GM12891 (cell line): ENCODE measurements around a stretch of chr5.

GRCh38 chr5:172057054-172057835, 50.8 kb upstream of the FBXW11 start:
- RRBS: no CpG with 5 or more reads among the region's 14 CpGs

DNA sequence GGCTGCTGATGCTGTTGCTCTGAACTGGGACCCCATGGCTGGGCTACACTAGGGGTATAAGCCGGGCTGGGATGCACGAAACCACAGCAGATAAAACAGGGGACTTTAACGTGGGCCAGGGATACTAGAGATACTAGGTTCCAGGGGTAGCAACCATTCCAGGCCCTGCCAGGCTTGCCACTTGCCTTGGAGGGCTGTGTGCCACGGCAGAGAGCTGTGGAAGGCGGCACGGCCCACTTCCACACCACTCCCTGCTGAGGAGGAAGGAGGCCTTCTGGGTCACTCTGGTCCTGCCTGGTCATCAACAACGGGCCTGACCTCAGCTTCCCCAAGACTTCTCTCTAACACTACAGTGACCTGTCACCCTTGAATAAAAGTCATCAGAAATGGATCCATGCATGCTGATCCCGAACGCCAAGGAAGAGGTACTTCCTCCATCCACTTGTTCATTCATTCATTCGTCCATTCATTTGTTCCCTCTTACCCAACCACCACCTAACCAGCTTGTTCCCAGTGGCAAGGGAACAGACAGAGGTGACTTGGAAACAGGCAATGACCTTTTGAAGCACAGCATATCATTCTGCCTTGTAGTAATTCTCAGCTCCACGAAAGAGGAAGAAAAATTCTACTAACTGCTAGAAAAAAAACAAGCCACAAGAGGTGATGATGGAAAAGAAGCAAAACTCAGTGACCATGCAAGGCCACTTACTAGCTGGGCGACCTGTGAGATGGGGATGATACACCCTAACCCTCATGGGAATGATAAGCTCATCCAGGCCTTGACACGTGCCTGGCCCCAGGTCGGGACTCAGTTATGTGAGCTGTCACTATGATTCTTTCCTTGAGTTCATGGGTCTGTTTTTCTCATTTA, 58.7 kb downstream of the STK10 start:
- RRBS: no CpG with 5 or more reads among the region's 14 CpGs

DNA sequence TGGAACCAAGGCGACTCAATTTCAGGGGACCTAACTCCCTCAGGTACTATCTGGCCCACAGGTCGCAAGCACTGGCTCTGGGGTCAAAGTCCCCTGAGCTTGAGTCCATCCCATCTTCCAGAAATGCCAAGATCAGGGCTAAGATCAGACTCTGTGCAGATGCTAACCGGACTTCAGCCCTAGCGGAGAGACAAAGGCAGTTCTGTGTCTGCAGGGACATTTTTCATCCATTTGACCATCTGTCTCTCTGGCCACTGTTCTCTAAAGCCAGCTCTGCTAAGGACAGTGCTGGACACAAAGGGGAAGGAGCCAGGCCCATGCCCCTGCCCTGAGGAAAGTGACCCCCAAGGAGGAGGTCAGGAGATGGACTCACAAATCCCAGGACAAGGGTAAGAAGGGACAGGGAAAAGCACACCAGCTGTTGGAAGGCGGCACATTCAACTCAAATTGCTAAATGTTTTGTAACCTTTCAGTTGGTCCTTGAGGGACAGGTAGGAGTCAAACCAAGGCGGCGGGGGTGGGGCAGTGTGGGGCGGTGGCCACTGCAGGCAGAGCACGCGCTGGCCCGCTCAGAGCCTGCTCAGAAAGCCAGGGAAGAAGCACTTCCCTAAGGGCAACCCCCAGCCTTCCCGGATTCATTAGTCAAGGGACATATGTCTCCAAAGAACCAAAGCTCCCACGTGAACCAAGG, 42.9 kb downstream of the STK10 start:
- RRBS: no CpG with 5 or more reads among the region's 13 CpGs

DNA sequence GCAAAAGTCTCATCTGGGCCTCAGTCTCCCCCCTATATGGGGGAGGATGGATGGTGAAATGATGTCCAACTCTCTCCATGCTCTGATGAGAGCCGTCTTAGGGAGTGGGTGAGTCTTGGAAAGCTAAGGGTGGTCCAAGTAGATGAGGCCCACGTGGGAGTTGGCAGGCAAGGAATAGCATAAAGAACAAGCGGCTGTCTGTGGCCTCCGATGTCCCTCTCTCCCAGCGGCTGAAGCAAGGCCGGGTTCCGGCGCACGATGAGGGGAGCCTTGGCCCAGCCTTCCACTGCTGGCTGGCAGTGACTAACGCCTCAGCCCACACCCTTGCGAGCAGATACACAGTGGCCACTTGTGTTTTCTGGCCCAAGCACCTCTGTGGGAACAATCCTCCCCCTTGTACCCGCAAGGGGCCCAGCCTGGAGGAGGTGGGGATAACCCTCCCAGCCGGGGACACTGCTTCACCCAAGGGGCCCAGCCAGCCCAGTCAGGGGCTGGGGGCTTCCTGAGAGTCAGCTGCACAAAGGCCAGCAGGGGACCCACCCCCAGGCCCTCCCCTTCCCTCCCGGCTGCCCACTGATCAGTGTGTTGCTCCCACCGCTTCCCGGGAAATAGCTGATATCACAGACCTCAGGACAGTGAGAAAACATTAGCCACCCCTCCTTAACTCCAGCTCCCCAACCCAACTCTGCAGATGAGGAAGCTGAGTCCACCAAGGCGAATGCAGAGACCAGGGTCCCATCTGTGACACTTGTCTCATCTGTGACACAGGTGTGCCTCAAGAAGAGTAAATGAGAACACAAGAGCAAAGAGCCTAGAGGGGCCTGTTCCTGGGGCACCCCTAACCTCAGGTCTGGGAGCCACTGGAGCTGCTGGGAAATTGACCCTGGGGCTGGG, 23.2 kb downstream of the STK10 start:
- RRBS: 100% methylated on average over 1 of the region's 17 CpGs

- RRBS: 3% methylated on average over 3 of the region's 24 CpGs
Observed at GRCh38 chr5:172178275-172179387, 9.4 kb downstream of the STK10 start.

DNA sequence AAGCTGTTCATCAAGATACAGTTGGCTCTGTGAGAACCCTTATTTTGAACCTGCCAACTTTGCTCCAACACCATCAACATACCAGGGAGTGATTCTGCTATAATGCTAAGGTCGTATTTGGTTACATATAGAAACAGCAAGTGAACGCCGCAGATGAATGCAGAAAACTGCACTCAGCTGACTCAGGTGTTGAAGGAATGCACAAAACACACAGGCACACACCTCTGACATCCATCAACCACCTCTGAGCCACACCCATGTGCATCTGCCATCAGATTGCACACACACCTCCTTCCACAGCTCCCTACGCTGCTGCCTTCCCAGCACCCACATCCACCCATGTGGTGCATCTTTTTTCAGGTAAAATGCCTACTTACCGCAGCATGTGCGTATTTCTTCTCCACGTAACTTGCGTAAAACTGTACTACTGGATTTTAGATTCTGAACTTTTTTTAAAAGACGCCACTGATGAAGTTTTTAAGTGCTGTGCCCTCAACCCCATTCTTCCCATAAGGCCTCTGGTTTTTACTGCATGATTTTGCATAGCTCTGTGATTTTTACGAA, 7.1 kb downstream of the STK10 start:
- RRBS: no CpG with 5 or more reads among the region's 10 CpGs

DNA sequence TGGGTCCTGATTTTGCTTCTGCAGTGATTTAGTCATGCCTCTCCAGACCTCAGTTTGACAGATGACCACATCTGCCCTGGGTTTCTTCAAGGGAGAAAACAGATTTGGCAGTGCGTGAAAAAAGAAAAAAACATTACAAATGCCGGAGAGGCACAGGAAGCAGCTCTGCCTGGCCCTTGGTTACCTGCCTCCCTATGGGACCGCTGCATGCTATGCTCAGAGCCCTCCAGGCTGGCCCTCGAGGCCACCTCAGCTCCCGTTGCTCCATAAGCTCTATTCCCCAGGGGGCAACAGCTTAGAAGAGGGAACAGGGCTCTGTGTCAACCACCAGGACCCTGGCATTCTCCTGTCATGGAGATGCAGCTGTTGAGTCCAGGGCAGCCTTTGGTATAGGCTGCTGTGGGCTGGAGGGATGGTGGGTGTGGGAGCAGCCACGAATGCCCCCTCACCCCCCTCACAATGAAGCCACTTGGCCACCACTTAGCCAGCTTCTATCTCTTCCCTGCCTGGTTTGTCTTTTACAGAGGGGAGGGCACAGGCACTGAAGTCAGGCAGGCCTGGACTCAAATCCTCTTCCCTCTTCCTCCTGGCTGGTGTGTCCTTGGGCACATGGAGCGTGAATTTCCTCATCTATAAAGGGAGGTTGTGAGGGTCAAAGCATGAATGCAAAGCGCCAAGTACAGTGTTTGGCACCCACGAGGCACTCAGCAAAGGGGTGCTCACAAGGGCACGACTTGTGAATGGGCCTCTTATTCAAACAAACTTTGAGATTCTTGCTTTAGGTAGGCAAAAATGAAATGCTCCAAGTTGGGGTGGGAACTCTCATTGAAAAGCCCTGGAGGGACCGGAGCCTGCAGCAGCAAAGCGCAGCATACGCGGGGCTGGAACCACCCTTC, 53.5 kb upstream of the UBTD2 start:
- RRBS: no CpG with 5 or more reads among the region's 14 CpGs

GRCh38 chr5:172399704-172400347, 54.5 kb downstream of the SH3PXD2B start:
- RRBS: no CpG with 5 or more reads among the region's 5 CpGs

- RRBS: no CpG with 5 or more reads among the region's 8 CpGs
Observed at GRCh38 chr5:172444722-172445398, 9.5 kb downstream of the SH3PXD2B start.

- RRBS: no CpG with 5 or more reads among the region's 24 CpGs
Observed at GRCh38 chr5:172558841-172559514, 82.1 kb upstream of the NEURL1B start.

DNA sequence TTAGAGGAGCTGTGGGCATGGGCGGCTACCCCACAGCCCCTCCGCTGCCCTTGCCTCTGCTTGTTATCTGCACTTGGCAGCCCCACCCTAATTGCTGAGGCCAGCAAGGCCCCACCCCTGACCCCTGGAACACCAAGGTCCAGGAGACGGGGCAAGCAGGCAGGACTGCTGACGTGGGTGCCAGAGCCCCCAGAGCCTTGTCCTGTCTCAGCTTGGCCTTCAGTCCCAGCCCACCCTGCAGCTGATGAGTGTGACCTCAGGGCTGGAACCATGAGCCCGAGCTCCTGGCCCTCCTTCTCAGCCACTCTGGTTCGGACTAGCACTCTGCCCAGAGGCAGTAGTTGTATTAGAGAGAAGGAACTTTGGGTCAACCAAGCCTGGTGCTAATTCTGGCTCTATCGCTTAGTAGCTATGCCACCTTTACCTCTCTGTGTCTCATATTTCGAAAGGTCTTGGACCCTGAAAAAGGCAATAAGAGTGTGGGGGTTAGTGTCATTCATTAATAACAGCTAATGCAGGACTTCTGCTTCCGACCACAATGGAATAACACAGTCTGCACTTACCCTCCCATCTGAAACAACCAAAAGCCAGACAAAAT, 29.0 kb upstream of the NEURL1B start:
- RRBS: no CpG with 5 or more reads among the region's 9 CpGs

GRCh38 chr5:172643341-172643969, 2.4 kb downstream of the NEURL1B start:
- RRBS: no CpG with 5 or more reads among the region's 9 CpGs

DNA sequence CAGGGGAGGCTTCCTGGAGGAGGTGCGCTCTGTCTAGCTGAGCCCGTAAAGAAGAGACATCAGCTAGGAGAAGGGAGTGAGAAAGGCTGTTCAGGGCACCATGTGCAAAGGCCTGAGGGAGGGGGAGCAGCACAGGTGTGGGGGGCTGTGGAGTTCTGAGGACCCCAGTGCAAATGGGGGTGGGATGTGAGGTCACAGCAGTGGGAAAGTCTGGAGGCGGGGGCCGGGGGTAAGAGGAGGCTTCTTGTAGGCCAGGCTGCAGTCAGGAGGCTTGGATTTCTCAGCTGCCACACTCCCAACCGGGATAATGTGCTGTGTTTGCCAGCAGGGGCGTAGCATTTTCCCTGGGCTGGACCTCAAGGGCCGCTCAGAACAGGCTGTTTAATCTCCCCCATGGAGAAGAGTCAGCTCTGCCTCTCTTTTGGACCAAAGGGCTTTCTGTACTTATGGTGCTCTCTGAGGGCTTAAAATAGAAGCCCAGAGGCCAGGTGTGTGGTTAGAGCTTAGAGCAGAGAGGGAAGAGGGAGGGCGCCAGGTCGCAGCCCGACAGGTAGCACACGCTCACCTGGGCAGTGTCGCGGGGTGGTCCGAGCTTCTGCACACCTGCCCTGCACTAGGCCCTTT, 5.8 kb downstream of the NEURL1B start:
- RRBS: 14% methylated on average over 2 of the region's 14 CpGs

DNA sequence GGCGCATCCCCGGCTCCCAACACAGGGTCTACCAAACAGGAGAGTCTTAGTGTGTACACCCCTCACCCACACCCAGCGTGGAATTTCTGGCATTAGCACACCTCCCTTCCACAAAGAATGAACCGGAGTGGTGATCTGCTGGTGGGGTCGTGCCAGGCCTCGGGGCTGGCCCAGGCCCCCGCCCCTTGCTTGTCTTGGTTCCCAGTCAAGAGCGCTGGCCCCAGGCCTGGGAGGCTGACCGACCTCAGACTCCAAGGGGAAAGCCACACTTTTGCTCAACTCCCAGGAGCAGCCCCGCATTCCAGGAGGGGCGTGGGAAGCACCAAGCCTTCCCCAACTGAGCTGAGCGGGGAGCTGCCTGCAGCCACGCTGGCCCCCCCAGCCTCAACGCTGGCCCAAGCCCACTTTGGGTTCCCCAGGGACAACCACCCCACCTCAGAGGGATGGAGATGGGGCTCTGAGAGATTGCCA, 55.4 kb downstream of the NEURL1B start:
- RRBS: no CpG with 5 or more reads among the region's 14 CpGs

DNA sequence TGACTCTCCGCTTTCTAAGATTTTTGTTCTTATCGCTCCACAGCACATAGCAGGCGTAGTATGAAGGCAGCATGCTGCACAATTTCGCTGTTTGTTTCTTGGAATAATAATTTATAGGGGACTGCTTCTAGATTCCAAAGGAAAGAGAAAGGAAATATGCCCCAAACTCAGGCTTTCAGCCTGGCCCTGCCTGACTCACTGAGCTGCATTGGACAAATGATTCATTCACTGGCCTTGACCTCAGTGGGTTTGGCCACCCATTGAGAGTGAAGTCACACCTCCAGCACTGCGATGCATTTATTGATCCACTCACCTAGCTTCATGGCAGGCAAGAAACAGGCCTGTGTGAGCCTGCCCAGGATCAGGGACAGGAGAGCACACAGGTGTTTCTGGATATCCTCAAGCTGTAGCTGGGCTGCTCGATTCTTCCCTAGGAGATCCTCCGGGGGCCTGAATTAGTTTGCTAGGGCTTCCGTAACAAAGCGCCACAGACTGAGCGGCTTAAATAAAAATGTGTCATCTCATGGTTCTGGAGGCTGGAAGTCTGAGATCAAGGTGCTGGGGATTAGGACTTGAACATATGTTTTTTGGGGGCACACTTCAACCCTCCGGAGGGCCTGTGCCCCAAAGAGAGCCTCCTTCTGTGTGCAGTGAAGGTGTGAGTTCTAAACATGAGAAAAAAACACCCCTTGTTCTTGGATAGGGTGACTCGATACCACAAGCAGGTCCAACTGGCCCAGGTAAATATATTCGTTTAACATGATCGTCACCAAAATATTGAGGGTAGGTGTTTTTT, 7.3 kb upstream of the DUSP1 start:
- RRBS: no CpG with 5 or more reads among the region's 14 CpGs

GRCh38 chr5:172802460-172803057, 31.5 kb upstream of the ERGIC1 start:
- RRBS: no CpG with 5 or more reads among the region's 4 CpGs

DNA sequence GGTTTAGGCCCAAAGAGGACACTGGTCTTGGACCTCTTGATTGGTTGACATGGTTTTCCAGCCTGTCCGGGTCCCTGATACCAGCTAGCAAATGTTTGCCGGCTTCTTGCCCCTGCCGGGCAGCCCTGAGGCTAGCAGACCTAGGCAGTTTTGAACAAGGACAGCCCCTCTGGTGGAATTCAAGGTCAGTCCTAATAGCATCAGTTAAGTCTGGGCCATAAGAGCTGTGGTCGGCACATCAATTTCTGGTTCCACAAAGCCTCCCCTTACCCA, 1.6 kb downstream of the ERGIC1 start:
- RRBS: no CpG with 5 or more reads among the region's 4 CpGs

DNA sequence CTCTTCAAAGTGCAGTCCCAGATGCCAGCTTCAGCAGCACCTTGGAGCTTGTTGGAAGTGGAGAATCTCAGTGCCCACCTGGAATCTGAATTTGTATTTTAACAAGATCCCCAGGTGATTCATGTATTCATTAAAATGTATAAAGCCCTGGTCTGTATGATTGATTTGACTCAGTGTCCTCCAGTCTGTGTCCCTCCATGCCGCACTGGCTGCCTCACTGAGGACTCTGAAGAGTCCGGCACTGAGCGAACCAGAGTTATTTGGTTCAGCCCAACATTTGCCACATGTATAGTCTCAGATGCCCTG, 6.6 kb downstream of the ERGIC1 start:
- RRBS: no CpG with 5 or more reads among the region's 3 CpGs

DNA sequence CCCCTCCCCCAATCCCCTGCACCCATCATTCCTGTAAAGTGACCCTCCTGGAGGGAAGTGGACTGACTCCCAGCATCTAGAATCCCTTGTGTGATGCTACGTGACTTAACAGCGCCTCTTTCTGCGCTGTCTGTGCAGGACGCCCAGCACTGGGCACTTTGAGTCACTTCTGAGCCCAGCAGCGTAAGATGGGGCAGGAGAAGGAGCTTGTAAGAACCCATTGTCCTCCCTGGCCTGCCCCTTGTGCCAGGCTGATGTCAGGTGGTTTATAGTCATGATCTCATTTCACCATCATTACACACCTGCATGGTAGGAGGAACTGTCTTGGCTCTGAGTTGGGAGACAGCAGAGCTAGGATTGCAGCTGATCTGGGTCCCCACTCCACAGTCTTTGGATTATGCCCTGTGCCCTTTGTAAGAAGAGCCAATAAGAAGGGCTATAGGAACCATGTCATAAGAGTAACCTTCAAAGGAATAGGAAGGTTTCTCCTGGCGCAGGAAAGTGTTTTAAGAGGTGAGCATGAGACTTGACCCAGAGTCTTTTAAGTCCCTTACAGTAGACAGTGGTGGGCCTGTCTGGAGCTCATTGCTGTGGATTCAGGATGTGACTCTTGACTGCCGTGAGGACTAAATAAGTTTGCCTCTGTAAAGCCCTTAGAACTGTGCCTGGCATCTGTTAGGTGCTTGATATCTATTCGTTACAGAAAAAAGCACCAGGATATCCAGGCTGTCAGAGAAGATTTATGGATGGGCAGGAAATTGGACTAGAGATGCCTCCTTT, 12.3 kb downstream of the ERGIC1 start:
- RRBS: no CpG with 5 or more reads among the region's 8 CpGs

GRCh38 chr5:172869224-172869786, 35.3 kb downstream of the ERGIC1 start:
- RRBS: no CpG with 5 or more reads among the region's 7 CpGs